Mammary microvascular endothelial cell (primary cell): ENCODE results near the genes TUBA3C, GJB6 and MICU2.

DNA sequence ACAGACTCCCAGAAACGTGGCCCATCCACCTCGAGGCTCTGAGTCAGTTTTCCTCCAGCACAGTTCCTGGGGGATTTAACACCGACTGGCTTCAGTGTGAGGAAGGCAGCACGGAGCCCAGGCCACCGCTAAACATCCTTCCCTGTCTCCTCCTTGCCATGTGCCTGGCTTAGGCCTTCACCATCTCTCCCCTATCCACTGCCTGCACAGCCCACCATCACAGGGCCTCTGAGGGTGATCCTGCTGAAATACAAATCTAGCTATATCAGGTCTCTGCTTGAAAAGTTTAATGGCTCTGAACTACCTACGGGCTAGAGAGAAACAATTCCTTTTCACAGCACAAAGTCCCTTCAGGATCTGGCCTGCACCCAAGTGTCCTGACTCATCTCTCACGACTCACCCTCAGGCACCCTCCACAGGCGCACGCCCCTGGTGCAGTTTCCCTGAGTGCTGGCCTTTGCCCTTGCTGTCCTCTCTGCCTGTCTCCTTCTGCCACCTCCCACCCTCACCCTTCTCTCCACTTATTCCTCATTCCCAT lies 901.8 kb downstream of the TUBA3C start:
- RAMPAGE, long total RNA: no peak

DNA sequence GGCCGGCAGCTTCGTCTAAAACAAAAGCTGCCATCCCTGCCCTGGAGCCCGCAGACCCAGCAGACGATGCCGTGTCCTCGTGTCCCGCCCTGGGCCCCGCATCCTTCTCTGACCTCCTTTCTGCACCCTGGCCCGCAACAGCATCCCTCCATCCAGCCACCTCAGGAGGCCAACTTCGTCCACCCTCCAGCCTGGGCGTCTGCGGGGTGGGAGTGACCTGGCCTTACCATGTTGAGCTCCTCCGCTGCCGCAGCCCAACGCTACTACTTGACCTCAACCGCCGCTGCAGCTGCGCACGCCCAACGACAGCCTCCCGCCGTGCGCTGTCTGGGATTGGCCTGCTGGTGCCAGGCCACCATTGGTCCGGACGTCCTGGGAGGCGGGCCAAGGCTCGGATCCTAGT lies at the start of gene TUBA3C:
Gene TUBA3C (minus strand): TSS at position 307 of the 403 bp plus-strand sequence.
- RAMPAGE, long total RNA: no peak

DNA sequence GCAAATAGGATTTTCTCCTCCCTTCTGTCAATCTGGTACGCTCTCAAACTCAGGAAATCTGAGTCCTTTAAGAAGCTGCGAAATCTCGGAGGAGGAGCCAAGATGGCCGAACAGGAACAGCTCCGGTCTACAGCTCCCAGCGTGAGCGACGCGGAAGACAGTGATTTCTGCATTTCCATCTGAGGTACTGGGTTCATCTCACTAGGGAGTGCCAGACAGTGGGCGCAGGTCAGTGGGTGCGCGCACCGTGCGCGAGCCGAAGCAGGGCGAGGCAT lies 64.7 kb downstream of the TPTE2 start:
- RAMPAGE, long total RNA: no peak

GRCh38 chr13:19959131-19959929 lies 803 bp downstream of the ZMYM2 start:
- RAMPAGE, long total RNA: no peak

GRCh38 chr13:19971200-19972007 lies 12.9 kb downstream of the ZMYM2 start:
- RAMPAGE, long total RNA: no peak

DNA sequence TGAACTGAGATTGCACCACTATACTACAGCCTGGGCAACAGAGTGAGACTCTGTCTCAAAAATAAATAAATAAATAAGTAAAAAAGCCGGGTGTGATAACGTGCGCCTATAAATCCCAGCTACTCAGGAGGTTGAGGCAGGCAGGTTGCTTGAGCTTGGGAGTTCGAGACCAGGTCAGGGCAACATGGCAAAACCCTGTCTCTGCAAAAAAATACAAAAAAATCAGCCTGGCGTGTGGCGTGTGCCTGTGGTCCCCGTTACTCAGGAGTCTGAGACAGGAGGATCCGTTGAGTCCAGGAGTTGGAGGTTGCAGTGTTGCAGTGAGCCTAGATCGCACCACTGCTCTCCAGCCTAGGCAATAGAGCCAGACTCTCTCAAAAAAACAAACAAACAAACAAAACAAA lies 27.3 kb downstream of the ZMYM2 start:
- RAMPAGE, long total RNA: no peak

- RAMPAGE, long total RNA: no peak
These were observed 34.3 kb downstream of the GJA3 start for GRCh38 chr13:20126528-20126894.

- RAMPAGE, long total RNA: no peak
These were observed 15.6 kb downstream of the GJB2 start for GRCh38 chr13:20177002-20177604.

DNA sequence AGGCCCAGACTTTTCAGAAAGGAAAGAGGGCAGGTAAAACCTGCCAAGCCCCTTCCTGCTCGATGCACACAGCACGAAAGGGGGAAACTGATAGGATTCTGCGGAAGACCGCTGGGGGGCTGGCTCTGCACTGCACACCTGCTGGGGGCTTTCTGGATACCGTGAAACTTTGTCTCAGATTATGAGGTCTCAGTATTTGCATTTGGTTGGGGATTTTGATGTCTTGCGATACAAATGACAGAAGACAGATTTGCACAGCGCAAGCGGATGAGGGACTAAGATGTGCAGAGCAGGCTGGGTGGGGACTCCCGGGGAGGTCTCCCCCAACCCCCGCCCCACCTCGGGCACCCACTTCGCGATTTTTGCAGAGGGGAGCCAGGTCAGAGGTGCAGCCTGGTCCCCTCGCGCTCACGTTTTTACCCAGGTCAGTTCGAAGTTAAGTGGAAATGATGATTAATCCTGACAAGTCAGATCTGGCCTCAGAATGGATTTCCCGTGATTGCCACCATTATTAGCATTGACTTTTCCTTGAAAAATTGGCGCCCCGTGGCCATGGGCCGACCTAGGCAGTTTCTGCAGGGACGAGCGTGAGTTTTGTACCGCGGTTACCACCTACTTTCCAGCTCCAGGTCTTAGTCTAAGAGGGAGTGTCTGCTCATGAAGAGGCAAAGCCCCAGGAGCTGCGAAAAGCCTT lies 1.2 kb upstream of the GJB2 start:
- RAMPAGE, long total RNA: no peak

- RAMPAGE, long total RNA: no peak
These were observed at the start of gene GJB6 for GRCh38 chr13:20231778-20232646. TSS of gene GJB6 (minus strand) at chr13:20232319.

- RAMPAGE, long total RNA: no peak
These were observed 134.2 kb downstream of the CRYL1 start for GRCh38 chr13:20391369-20391895.

GRCh38 chr13:20704016-20704780 lies 699 bp downstream of the IL17D start:
- RAMPAGE, long total RNA: no peak

DNA sequence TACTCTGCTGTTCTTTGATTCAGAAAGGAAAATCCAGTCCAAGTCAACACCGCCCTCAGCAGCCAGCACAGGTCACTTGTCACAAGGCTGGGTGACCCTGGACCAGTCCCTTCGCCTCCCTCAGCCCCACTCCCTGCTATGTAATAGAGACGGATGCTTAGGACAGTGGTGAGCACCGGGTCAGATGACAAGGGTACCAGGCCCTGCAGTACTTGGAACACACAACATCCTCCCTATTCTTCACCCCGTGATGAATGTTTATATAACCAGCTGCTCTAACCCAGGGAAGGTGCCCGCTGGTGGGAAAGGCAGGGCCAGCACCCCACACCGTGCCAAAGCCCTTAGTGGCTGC lies 14.3 kb downstream of the LATS2 start:
- RAMPAGE, long total RNA: no peak

GRCh38 chr13:21147068-21148449 lies 7.6 kb downstream of the SAP18 start:
- RAMPAGE, long total RNA: no peak

- RAMPAGE, long total RNA: no peak
These were observed at the start of gene MICU2 for GRCh38 chr13:21603284-21604605. TSS of gene MICU2 (minus strand) at chr13:21604170.

- RAMPAGE, long total RNA: no peak
These were observed 462 bp downstream of the FGF9 start for GRCh38 chr13:21671294-21671775.

GRCh38 chr13:21964802-21965009 lies 293.8 kb downstream of the FGF9 start:
- RAMPAGE, long total RNA: no peak

- RAMPAGE, long total RNA: no peak
These were observed 539.9 kb downstream of the FGF9 start for GRCh38 chr13:22210764-22211082.

DNA sequence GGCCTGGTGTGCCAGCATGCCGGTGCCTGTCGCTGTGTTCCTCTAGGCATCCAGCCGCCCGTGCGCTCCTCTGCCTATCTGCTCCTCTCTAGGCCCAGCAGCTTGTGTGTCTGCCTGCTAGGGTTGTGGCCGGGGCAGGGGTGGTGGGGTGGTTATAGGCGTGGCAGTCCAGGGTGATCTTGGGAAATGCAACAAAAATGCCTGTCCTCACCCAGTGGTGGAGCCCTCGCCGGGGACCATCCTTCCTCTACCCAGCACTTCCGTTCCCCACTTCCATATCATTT lies 435.7 kb upstream of the SGCG start:
- RAMPAGE, long total RNA: no peak

GRCh38 chr13:23578435-23579031 lies 8.3 kb downstream of the TNFRSF19 start:
- RAMPAGE, long total RNA: no peak